Gallbladder (tissue), 1 donor: ENCODE data around the gene MRPL20.

DNA sequence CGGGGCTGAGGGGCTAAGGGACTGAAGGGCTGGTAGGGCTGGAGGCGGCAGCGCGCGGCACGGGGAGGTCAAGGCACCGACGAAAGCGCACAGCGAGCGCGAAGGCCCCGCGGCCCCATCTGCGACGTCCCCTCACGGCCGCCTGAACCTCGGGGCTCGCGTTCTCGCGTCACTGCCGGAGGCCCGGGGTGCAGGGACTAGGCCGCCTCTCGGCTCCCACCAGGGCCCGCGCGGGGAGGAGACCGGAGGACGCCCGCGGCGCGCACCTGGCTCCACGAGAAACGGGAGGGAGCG, 294 bp downstream of the INTS11 start:
- PRO-cap = no peak

DNA sequence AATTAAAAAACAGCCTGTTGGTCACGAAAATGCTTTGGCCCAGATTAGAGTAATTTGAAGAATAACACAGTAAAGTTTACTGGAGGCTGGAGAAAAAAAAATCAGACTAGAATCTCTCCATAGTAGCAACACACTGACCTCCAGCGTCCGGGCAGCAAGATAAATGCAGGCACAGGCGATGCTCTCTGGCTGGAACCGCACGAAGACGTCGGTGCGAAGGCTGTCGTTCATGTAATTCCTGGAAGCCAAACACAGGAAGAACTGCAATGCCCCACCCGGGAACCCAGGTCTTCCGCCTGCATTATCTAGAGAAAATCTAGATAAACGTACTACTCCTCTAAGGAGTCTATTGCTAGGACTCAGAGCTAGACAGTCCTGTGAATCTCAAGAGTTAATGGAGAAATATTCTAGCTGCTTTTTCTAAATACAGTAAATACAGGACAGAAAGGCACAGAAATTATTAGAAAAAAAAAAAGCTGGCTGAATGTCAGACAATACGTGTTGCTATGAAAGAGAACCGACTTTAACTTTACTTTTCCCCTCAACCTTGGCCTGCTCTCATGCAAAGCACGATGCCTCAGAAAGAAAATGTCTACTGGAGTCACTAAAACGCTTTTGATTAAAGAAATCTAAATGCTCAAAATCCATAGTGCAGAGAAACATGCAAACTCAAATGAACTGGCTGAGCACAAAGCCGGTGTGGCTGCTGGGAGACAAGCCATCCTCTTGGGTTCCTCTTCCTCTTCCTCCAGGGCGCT, 8.3 kb downstream of the CCNL2 start:
- PRO-cap = no peak

- PRO-cap = no peak
Measured at GRCh38 chr1:1395201-1395561, 4.0 kb downstream of the CCNL2 start.

DNA sequence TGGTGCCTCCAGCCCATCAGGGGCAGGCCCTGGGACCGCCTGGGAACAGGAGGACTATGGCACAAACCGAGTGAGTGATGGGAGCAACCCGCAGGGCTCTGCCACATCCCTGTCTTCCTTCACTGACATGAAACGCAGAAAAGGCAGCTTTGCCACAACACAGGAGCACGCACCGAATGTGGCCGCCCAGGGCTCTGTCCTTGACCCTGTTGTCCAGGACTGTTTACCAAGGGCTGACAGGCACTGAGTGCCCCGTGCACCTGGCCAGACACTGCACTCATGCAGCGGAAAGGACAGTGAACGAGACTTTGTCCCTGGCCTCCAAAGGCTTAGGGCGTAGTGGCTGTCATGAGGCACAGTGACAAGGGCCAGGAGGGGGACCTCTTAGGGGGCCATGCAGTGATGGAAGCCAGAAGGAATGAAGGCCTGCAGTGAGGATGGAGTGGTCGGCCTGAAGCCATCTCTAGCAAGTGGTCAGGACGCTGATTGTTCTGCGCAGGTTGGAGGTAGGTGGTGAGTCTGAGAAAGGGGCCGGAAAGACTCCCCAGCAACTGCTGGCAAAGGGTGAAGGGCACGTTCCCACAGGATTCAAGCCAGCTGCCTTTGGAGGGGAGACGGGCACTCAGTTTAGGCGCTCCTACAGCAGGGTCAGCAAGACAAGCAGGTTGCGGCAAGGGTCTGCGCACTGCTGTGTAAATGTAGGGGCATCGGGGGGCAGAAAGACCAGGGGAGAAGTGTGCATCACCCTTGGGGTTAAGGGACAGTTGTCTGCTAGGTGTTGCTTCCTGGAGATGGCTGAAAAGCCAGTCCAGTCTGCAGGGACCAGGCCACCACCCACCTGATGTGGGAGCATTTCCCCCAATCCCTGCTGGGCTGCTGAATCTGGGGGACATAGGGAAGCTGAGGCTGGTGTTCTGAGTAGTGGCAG, 1.9 kb upstream of the CCNL2 start:
- PRO-cap = no peak

DNA sequence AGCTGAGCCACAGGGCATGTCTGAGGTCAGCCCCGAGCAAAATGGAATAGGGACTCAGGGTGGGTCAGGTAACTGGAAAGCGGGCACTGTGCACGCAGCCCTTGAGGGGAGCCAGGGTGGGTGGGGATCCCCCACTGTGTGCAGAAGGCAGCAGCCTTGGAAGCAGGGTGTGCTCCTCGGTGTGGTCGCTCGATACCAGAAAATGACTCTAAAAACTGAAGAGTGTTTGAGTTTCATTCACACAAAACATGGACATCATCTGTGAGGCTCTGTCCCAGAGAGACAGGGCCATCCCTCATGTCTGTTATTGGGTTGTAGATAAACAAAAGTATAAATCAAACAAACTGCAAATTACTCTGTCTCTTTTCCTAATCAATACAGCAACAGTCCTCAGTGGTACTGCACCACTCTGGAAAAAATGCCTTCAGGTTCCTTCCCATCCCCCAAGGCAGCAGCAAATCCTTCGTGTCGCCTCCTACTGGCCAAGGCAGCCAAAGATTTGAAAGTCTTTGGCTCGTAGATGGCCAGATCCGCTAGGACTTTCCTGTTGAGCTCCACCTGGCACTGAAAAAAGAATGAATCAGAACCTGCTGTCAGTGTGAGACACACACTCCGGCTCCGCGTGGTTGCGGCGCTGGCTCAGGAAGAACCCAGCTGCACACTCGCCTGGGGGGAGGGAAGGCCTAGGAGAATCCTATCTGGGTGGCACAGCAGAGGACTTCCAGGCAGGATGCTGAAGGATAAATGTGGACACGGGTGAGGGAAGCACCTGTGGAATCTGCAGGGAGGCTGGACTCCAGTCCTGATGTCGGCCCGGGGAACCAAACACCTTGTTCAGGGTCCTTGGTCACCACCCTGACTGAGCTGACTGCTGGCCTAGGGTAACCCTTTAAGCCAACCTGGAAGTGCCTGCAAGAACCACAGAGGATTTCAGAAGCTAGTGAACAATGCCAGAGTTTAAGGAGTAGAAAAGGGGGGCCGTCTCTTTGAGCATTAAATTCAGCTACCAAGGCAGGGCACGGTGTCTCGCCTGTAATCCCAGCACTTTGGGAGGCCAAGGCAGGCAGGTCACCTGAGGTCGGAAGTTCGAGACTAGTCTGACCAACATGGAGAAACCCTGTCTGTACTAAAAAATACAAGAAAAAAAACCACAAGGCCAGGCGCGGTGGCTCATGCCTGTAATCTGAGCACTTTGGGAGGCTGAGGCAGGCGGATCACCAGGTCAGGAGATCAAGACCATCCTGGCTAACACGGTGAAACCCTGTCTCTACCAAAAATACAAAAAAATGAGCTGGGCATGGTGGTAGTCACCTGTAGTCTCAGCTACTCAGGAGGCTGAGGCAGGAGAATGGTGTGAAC, 3.0 kb upstream of the CCNL2 start:
- PRO-cap = no peak

DNA sequence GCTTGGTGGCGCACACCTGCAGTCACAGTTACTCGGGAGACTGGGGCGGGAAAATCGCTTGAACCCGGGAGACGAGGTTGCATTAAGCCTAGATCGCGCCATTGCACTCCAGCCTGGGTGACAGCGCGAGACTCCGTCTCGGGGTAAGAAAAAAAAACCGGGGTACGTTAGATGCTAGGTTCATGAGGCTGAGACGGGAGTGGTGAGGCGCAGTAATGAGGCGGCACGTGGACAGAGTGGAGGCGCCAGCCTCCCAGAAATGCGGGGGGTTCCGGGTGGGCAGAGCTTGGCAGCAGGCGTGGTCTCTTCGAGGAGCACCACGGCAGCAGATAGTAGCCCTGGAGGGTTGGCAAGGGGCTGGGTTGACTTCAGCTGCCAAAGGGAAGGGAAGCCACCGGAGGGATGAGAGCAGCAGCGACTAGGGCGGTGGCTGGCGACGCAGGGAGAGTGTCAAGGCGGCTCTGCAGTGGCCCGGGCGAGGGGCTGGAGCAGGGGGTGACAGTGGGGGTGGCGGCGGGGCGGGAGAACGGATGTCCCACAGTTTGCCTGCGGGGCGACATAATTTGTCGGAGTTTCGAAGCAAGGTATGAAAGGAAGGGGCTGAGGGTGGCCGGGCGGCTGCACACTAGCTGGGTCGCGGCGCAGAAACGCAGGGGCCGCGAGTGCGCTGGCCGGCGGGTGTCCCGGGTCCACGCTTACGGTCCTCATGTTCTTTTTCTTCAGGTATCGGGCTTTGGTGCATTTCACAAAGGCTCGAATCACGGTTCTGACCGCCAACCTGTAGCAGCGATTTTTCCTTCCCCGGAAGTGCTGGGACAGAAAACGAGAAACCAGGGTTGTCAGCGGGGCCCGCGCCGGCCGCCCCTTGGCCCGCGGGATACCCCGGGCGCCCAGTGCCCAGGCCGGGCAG, 628 bp downstream of the MRPL20 start:
- PRO-cap = no peak

- PRO-cap = bidirectional peak, plus-strand start at chr1:1407373, minus-strand start at chr1:1407292
Measured at GRCh38 chr1:1407120-1408264, at the start of gene MRPL20. Gene MRPL20 (minus strand): TSS chr1:1407293.

DNA sequence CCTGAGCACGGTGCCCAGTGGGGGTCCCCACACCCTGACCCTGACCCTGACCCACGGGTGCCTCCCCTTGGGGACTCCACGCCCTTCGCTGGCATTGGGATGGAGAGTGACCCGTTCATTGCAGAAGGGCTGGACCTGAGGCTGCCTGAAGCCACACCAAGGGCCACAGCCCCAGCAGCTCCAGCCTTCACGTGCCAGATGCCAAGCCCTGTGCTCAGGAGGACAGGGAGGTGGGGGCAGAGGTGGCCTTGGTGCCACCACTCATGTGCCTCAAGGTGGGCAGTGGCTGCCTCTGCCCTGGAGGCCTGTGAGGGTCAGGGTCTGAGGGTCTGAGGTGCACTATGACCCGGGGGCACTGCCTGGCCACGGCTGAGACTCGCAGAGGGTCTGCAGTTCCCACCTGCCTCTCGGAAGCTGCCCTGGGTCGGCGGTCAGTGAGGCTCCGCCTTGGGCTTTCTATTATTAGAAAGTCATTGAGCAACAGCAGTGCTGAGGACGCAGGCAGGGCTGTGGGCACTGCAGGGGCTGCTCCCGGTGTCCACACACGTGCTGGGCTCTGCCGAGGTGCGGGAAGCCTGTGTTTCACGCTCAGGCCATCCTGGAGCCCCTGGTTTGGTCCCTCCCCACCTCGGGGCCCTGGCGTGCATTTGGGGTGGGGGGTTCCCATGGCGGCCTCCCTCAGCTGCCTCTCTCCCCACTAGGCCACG, 7.0 kb downstream of the TMEM240 start:
- PRO-cap = no peak

GRCh38 chr1:1542602-1542981, 2.2 kb upstream of the TMEM240 start:
- PRO-cap = no peak

DNA sequence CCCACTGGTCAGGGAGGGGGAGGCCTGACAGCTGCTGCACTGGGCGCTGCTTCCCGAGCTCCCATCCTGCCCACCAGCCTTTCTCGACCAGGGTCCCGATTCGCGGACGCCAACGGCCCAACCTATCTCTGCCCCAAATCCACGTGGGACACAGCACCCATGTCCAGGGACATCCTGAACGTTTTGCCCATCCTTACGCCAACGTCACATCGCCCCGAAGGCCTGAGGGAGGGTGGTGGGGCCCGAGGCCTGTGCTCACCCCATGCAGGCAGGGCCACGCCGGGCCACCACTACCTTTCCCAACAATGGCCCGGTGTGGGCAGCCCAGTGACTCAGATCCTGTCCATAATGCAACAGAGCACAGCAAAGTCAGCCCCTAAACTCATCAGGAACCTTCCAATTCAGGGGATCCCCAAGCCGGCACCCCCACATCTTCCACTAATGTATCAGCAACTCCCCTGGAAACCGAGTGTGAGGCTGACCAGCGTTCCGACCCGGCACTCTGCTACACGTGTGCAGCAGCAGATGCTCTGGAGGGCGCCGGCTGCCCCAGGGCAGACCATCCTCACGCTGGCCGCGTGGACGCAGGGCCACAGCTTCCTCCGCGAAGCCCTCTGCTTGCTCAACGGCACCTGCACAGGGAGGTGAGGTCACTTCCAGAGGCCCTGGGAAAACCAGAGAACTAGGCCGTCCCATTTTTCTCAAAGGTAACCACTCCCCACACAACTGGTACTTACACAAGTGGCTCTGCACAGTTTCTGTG, 11.3 kb upstream of the TMEM240 start:
- PRO-cap = no peak

- PRO-cap = no peak
Measured at GRCh38 chr1:1565446-1565924, 9.2 kb downstream of the SSU72 start.

GRCh38 chr1:1597297-1597905, 2.5 kb downstream of the FNDC10 start:
- PRO-cap = no peak

DNA sequence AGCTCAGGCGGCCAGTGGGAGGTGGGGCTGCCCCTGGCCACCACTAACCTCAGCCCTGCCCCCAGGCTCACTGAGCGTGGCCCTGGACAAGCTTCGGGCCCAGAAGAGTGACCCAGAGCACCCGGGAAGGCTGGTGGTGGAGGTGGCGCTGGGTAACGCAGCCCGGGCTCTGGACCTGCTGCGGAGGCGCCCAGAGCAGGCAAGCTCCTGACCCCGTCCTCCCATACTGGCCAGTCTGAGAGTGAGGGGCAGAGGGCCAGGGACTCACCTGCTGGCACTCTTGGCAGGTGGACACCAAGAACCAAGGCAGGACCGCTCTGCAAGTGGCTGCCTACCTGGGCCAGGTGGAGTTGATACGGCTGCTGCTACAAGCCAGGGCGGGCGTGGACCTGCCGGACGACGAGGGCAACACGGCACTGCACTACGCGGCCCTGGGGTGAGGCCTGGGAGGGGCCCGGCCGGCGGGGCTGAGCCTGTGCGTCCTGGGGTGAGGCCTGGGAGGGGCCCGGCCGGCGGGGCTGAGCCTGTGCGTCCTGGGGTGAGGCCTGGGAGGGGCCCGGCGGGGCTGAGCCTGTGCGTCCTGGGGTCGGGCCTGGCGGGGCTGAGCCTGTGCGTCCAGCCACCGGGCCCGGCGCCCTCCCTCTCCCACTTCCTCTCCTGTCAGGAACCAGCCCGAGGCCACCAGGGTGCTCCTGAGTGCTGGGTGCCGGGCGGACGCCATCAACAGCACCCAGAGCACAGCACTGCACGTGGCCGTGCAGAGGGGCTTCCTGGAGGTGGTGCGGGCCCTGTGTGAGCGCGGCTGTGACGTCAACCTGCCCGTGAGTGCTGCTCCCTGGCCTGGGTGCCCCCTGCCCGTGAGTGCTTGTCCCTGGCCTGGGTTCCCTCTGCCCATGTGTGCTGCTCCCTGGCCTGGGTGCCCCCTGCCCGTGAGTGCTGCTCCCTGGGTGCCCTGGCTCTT, 4.7 kb upstream of the MMP23B start:
- PRO-cap = no peak

DNA sequence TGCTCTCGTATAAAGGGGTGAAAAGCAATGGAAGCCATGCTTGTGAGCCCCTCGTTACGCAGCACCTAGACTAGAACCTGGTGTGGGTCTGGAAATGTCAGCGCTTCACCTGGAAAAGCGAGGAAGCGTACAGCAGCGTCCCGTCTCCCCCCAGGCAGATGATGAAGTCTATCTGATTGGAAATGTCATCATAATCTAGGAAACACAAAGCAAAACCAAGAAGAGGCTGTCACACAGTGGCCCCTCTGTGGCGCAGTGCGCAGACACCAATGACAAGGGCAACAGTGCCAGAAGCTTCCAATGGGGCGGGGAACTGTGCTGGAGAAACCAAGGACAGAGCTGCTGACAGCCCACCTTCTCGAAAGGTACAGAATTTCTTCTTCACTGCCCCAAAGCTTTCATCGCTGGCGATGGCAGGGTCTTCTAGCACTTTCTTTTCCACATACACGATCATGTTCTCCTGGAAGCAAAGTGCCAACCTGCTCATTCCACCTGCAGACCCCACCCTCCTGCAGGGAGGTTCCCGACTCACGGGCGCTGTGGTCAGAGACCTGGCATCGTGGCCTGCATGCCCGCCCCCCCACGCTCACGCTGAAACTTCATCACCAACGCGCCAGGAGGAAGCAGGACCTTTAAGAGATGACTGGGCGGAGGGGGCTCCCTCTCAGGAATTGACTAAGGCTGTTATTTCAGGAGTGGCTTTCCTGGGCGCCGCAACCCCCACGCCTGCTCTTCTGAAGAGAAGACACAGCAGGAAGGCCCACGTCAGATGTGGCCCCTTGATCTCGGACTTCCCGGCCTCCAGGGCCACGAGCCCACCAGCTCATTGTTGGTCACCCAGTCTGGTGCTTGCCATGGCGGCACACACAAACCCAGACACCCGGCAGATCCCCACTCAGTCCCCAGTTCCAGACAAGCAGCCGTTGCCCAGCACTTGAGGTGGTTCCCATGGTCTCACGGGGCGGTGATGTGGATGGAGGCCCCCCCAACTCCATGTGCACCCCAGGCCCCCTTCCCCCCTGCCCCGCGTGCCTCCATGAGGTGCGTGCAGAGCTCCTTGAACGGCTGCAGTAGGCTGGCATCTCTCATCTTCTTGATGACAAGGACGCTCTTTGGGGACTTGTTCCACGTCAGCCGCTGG, 21.8 kb downstream of the NADK start:
- PRO-cap = no peak

- PRO-cap = no peak
Measured at GRCh38 chr1:1775231-1775949, 2.9 kb downstream of the NADK start.

DNA sequence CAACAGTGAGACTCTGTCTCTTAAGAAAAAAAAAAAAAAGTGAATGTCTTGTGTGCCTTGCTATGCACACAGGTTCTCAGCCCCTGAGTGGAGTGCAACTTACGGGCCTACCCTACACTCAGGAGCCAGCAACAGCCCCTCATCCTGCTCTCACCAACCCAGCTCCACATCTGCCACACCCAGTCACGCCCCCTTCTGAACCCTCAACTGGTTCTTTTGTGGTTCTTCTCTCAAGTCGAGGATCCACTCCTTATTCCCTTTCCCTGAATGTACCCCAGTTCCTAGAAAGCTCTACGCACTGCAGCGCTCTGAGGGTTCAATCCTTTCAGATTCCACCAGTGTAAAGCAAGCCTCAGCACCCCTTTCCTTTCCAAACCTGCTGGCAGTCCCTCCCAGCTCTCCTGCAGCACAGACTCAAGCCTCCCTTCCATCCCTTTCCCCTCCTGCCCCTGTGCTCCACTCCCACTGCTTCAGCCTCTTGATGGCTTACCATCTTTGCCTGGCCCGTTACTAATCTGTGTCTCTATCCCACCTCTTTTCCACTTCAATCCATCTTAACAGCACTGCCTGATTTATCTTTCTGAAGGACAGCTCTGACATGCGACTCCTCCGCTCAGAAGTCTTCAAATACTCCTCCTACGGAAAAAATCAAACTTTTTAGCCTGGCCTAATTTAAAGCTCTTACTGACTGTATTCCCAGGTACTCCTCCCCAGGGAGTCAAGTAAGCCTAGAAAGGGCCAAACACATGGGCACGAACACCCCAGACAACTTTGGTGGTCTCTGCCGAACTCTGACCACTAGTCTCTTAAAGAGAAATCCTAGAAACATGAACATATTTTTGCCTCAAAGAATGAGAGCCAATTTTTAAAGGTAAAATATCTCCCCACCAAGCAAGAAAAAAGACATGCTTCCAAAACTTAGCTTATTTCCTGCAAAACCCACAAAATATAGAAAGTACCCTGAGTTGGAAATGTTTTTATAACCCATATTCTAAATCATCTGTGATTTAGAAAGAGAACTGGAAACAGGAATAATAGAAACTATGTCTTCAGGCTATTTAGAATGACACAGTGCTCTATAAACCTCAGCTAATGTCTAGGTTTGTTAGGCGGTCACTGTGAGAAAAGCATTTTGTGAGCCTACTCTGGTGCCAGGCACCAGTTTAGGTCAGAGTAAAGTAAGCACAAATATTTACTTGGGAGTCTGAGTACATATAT, 37.8 kb downstream of the GNB1 start:
- PRO-cap = no peak

- PRO-cap = no peak
Measured at GRCh38 chr1:1942715-1943388, 23.8 kb upstream of the TMEM52 start.

DNA sequence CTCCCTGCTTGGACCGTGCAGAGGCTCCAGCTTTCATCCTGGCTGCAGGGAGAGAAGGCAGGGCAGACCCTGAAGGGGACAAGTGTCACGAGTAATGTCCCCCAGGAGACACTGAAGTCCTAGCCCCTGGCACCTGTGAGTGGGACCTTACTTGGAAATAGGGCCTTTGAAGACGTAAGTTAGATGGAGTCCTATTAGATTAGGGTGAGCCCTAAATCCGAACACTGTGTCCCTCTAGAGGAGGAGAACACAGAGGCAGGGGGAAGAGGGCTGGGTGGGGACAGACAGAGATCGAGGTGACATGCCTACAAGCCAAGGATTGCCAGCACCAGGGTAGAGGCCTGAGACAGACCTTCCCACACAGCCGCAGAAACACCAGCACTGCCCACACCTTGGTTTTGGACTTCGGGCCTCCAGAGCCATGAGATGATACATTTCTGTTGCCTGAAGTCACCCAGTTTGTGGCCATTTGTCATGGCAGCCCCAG, 12.6 kb upstream of the PRKCZ start:
- PRO-cap = no peak

- PRO-cap = bidirectional peak, plus-strand start at chr1:2133410, minus-strand start at chr1:2133109; bidirectional peak, plus-strand start at chr1:2133669, minus-strand start at chr1:2133460
Measured at GRCh38 chr1:2132805-2133842, 61.4 kb downstream of the FAAP20 start.

DNA sequence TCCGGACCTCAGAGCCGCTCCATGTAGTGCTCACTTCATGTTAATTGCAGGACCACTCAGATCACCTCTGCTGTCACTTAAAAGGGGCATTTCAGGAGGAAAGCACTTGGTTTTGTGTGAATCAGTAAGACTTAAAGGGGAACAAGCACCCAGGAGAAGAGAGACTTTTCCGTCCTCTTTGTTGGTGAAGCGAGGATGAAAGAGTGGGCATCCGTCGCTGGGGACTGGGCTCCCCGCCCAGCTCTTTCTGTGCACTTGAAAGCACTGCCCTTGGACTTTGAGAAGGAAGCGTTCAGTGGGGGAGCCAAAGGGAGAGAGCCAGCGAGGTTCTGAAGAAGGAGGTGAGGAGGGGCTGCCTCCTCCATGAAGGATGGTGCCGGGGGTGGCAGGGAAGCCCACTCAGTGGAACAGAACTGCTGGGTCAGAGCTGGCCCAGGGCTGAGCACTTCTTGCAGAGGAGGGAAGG, 56.5 kb downstream of the FAAP20 start:
- PRO-cap = no peak